ENCODE measurements around the gene HTR5A.

DNA sequence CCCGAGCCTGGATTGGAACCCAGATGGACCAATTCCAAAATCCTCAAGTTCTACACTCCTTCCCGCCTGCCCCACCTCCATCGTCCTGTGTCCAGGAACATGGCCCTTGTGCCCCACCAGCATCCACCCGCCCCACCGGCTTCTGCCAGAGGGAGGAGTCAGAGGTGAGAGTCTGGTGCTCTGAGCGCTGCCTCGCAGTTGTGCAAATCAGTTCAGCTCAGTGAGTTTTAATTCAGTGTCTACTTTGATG, 26.4 kb downstream of the PRKAG2 start:
- PRO-cap = no peak

DNA sequence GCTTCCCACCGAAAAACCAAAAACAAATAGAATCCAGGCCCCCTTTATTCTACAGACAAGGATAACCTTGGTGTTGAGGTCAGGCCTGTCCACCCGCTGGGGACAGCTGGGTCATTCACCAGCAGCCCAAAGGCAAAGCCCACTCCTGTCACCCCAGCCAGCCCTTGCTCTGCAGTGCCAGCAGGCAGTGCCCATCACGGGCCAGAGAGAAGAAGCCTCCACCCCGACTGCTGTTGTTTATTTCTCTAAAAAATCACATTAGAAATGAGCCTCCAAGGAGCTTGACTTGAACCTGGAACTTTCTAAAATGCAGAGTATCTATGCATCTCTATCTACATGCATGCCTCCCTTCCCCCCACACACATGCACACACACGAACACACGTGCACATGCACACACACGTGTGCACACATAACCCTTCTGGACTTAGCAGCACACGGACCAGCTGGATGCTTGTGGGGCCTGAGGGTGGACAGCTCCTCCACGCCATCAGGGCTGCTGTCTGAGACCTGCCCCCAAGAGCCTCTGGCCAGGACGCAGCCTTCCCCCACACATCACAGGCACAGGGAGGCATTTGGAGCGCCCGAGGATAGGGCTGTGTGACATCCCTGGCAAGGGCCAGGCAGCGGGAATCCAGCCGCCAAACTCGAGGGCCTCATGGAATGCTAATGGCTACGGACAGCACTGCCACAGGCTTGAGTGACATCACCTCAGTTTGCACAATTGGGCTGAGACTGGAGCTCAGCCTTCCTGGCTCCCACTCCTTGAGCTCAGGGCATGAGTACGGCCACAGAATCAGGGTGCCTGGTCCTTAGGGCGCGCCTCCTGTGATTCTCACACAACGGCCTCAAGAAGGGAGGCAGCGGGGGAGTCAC, 22.7 kb downstream of the PRKAG2 start:
- PRO-cap = no peak

GRCh38 chr7:151871197-151871957, 5.5 kb downstream of the PRKAG2 start:
- PRO-cap = no peak

DNA sequence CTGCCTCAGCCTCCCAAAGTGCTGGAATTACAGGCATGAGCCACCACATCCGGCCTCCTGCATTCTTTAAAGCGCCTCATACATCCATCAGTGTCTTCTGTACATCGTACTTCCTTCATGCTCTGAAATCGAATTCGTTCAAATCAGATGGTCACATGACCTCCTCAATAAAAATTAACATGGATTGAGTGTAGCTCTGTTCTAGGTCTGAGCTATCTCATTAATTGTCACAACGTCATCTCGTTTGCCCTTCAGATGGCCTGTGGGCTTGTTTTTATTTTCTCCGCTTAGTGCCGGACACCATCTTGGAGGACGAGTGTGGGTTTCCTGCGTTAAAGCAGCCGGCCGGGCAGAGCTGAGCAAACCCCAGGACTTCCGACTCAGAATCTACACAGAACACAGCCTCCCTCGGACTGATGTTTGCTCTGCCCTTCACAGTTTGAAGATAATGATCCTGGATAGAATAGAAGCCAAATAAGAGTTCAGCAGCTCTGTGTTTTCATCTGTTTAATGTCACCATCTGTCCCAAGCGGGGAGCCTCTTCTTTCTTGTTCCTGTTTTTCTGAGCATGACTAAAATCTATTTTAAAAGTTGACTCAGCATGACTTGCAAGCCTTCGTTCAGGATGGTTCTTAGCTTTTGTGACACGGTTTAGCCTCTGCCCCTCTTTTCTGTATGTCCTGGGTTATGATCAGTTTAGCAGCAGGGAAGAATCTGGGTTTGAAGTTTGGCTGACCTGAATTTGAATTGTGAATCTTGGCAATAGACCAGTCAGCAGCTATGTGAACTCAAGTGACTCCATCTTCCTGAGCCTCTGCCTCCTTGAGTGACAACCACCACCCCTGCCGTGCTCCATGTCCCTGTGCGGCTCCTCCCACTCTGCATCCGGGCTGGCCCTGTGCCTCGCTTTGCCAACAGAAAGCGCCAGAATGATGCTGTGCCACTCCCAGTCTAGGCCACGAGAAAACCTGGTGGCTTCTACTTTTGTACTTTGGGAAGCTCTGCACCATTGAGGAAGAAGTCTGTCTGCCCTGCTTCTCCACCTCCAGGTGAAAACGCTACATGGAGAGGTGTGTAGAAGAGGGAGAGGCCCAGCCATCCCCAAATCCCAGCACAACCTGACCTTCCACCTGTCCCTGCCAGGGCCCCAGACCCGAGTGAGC, 30.5 kb upstream of the GALNTL5 start:
- PRO-cap = no peak

DNA sequence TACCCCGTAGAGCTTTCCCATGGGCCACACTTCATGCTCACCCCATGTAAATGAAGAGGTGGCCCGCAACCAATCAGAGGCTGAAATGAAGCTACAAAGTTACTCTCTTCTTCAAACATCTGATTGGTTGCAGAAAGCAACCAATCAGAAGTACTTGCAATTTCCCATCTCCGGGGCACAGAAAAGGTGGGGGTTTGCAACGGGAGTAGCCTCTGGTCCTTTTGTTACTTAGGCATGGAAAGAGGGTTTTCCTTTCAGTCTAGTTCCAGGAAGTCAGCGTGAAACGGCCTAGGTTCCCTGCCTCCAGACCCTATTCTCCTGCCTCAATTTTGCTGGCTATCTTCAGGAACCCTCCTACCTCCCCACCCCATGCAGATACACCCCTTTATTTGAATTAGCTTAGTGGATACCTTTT, 15.1 kb upstream of the GALNTL5 start:
- PRO-cap = unidirectional peak, plus-strand start at position 257 of the sequence

DNA sequence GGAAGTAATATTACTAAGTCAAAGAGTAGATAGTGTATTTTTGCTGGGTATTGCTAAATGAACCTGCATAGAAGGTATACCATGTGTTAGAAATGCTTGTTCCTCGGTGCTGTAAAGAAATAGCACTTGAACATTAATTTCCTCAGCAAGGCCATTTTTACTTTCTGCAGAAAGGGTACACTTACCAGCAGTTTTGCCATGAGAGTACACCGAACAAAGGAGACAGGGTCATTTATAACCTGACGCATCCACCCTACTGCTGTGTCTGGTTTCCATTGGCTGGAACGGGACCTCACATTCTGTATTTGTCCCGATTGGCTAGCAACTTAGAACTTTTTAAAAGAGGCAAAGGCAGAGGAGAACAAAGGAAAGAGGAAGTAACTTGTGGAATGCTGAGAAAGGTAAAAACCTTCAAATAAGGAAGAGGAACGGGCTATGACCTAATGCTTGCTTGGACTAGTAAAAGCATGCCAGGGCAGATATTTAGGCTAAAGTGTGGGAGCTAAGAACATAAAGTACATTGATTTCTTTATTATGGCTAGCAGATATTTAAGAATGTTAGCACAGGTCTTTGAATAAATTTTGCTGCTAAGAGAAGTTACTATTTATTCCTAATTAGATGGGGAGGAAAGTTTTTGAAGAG, 56.8 kb downstream of the GALNT11 start:
- PRO-cap = unidirectional peak, plus-strand start at position 414 of the sequence; unidirectional peak, plus-strand start at position 443 of the sequence

GRCh38 chr7:152116819-152117574, 91.5 kb downstream of the GALNT11 start:
- PRO-cap = no peak

- PRO-cap = no peak
Measured at GRCh38 chr7:152131610-152132769, 106.5 kb downstream of the GALNT11 start.

DNA sequence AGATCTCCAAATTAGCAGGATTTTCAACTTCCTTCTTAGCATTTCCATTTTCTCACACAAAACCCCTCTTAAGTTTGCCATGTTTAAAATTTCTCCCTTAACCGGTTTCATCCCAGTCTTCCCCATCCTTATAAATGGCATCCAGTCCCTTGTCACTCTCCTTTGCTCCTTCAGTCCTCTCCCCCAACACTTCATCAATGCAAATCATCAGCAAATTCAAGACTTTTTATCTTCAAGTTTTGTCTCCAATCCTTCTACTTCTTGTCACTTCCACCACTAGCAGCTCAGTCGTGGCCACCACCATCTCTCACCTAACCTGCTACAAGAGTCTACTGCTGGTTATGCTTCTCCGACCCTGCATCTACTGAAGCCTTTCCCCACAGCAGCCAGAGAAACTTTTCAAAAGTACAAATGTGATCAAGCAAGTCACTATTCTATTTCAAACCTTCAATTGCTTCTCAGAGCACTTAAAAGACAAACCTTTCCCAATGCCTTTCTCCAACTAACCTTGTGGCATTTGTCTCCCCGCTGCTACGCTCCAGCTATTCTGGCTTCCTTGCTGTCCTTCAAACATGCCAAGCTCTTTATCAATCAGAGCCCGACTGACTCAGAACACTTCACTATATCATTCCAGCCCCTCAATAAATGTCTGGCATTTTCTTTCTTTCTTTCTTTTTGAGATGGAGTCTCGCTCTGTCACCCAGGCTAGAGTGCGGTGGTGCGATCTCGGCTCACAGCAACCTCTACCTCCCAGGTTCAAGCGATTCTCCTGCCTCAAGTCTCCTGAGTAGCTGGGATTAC, 195.1 kb downstream of the KMT2C start:
- PRO-cap = no peak

DNA sequence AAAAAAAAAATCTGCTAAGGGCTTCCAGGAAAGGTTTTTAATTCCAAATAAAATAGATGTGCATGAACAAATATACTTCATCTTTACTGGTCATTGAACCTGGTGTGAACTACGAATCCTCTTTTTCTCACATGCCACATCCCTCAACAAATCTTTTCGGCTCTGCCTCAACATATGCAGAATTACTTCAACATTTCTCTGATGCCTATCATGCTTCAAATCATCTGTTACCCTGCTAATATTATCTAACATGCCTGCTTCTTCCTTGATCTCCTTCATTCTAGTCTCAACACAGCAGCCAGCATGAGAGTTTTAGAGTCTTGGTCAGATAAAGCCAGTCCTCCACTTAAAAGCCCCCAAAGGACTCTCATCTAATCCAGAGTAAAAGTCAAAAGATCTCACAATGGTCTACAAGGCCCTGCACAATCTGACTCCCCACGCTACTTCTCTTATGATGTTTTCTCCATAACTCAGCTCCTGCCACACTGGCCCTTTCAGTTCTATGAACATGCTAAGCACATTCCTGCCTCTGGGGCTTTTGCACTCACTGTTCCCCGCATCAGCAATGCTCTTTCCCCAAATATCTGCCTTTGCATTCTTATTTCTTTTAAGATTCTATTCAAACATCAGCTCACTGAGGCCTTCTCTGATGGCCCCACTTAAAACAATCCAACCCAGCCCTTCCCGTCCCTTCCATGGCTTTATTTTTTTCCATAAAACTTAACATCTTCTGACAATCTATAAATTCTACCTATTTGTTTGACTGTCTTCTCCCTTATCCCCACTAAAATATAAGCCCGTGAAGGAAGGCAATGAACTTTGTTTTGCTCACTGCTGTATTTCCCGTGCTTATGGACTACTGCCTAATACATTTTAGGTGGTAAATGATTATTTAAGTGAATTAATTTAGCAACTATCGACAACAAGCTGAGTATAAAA, 41.6 kb downstream of the KMT2C start:
- PRO-cap = no peak

GRCh38 chr7:152460419-152460883, 24.6 kb upstream of the KMT2C start:
- PRO-cap = no peak

DNA sequence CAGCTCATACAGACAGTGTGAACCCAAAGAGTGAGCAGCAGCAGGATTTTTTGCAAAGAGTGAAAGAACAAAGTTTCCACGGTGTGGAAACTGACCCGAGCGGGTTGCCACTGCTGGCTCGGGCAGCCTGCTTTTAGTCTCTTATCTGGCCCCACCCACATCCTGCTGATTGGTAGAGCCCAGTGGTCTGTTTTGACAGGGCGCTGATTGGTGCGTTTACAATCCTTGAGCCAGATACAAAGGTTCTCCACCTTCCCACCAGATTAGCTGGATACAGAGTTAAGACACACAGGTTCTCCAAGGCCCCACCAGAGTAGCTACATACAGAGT, 102.5 kb upstream of the KMT2C start:
- PRO-cap = unidirectional peak, plus-strand start at position 263 of the sequence

DNA sequence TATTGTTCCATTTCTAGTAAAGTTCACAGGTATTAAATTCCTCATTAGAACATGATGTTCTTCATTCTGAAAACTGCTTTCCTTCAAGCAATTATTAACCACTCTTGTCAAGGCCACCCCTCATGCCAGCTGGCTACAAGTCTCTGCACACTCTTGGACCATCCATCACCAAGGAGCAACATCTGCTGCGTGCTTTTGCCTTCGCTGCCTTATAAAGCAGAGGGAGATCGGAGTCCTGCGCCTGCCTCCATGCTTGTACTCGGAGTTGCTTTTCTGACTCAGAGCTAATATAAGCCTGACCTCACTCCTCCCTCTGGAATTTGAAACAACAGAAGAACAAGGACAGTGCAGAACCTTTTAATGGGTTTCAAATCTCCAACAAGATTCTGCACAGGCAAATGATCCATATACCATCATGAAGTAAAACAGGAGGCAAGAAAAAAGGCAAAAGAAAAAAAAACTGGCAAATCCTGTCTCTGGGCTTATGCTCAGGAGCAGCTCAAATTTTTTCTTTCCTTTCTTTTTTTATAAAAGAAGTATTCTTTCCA, 529.8 kb upstream of the DPP6 start:
- PRO-cap = no peak

DNA sequence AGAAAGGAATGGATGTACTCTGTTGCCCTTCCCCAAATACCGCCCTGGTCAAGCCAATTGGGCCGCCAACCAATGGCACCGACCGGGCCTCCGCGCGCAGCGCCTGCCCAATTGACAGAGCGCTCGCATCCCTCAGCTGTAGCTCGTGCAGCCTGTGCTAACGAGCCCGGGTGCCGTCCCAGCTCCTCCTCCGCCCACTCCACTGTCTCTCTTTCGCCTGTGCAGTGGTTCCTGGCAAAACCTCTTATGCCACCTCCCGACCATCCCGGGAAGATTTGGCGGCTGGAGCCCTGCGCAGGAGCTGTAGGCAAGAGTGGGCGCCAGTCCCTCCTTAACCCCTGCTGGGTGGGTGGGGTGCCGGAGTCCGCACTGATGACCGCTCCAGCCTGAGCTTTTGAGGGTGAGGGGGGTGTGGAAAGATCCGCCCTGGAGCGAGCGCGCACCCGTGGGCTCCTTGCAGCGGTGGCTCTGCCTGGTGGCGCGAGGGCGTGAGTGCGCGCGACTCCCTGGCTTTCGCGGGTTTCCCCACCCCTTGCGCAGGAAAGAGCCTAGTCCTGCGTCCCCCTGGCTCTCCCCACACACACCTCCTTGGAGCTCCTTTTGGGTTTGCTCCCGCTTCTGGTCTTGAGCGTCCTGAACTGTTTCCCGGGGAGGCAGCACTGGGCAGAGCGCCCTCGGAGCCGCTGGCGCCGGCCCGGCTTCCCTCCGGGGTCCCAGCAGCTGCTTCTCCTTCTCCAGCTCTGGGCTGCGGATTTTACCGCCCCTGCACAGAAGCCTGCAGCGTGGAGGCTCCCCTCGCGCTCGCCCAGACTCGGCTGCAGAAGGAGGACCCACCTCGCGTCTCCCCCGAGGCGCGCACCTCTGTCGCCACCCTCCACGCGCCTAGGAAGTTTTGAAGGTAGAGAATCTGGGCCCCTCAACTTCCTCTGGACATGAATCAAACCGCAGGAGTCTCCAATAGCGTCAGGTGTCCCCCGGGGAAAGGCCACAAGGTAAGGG, 303.9 kb upstream of the DPP6 start:
- PRO-cap = no peak

DNA sequence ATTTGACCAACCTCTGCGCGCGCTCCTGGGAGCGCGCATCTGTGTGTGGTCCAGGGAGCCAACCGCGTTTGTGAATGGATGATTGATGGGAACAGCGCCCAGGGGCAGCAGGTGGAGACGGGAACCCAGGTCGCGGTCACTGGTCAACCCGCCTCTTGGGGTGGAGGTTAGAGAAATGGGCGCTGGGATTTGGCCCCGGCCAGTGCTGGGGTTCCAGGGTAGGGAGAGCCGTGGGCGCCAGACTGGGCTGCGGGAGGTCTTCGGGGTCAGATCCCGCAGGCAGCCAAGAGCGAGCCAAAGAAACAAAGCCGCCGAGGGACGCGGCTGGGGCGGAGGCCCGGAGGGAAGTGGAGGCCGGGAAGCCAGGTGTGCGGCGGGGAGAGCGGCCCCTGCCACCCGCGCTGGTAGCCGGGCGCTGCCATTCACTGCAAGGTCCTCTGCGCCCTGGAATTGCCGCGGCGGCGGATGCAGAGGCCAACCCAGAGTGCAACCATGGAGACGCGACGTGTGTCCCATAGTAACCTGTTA, 165.9 kb upstream of the DPP6 start:
- PRO-cap = no peak

GRCh38 chr7:154051070-154051752, 987 bp upstream of the DPP6 start:
- PRO-cap = bidirectional peak, plus-strand start at chr7:154051408, minus-strand start at chr7:154051406

DNA sequence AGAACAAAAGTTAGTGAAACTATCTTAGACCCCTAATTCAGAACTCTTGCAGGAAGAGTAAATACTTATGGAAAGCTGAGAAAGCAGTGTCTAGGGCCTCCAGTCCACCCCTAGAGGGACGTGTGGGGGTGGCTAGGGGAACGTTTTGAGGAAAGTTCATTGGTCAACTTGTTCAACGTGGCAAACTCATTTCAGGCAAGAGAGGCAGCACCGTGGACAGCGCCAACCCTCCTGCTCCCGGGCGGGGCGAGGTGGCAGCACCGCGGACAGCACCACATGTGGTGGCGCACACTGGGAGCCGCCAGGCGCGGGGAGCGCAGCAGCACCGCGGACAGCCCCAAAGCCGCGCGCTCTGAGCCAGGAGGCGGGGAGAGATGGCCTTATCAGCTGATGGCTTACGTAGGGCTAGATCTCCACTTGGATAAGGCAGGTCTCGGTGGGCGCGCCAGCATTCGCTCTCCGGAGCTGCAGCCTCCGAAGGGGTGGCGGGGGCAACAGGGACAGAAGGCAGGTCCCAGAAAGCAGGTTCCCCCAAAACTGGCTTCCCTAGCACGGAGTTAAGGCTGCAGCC, at the start of gene HTR5A:
Gene HTR5A, plus strand, starts transcription at position 448 of the 571 bp plus-strand sequence.
- PRO-cap = no peak

DNA sequence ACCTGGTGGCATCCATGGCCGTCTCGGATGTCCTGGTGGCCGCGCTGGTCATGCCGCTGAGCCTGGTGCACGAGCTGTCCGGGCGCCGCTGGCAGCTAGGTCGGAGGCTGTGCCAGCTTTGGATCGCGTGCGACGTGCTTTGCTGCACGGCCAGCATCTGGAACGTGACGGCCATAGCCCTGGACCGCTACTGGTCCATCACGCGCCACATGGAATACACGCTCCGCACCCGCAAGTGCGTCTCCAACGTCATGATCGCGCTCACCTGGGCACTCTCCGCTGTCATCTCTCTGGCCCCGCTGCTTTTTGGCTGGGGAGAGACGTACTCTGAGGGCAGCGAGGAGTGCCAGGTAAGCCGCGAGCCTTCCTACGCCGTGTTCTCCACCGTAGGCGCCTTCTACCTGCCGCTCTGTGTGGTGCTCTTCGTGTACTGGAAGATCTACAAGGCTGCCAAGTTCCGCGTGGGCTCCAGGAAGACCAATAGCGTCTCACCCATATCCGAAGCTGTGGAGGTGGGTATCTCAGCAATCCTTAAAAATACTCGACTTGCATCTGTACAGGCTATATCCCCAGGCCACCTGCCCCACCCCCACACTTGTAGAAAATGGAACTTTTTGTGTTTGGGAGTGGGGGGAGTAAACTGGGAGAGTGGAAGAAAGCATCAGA, 1.1 kb downstream of the HTR5A start:
- PRO-cap = no peak

DNA sequence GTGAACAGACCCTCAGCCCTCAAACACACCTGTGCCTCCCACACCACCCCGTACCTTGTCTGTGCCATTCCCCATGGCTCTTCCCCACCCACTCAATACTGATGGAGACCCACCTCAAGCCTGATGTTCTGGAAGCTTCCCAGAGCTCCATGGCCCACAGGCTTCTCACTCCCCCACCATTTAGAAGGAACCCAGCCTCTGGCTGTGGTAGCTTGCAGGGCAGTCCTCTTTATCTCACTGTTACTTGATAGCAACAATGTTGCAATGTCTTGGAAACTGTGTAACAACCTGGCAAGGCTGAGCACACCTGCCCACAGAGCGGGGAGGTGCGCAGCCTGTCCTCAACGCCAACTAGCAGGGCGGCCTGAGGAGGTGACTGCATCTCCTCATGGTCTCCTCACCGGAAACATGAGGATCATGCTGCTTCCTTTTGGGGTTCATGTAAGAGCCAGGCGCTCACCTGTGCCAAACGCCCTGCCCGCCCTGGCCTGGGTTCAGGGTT, 43.7 kb upstream of the INSIG1 start:
- PRO-cap = no peak

GRCh38 chr7:155298688-155299086, 1.0 kb downstream of the INSIG1 start:
- PRO-cap = bidirectional peak, plus-strand start at chr7:155299143, minus-strand start at chr7:155298980

Measured in H9 (cell line).